Fibroblast of villous mesenchyme (primary cell): ENCODE data around the gene IL19.

DNA sequence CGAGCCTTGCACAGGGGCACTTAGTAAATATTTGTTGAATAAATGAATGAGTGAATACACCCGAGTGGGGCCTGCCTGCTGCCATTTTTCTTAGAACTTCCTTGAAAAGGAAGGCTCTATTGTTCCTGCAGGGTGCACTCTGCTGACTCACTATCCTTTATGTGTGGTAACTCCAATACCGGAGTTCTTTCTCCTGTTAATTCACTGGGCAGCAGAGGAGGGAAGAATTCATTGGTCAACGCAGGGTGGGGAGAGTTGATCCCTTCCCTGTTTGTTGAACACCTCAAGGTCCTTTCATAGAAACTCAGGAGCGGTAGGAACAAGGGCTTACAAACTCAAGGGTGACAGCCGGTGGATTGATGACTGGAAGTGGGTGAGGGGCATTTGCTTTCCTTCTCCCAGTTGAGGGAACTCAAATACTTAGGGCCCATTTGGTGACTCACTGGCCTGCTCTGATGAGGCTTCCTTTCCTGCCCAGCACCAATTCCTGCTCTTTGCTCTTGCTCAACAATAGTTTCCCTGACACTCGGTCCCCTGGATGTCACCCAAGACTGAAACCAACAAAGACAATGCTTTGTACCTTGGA, 9.6 kb downstream of the SLC26A9 start:
- CAGE, long polyA plus RNA: no peak

- CAGE, long polyA plus RNA: no peak
Measured at GRCh38 chr1:205935804-205936242, 7.4 kb downstream of the SLC26A9 start.

DNA sequence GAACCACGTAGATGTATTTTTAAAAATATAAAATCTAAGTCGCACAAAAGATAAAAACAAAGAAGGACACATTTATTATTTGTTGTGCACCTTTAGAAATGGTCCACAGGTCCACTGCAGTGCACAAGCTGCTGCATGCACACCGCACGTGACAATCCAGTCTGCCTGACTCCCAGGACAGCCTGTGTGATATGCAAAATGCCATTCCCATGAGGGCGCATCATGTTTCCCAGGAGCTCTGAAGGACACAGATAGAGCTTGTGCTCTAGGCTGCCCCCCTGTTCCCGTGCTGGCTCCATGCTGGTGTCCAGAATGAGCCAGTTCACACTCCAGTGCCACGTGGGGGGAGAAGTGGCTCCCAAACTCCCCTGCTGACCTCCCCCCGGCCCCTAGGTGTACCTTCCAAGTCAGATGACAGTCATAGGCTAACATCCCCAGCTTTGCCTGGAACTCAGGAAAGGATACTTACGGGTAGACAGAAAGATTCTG, 26.5 kb downstream of the RAB7B start:
- CAGE, long polyA plus RNA: no peak

DNA sequence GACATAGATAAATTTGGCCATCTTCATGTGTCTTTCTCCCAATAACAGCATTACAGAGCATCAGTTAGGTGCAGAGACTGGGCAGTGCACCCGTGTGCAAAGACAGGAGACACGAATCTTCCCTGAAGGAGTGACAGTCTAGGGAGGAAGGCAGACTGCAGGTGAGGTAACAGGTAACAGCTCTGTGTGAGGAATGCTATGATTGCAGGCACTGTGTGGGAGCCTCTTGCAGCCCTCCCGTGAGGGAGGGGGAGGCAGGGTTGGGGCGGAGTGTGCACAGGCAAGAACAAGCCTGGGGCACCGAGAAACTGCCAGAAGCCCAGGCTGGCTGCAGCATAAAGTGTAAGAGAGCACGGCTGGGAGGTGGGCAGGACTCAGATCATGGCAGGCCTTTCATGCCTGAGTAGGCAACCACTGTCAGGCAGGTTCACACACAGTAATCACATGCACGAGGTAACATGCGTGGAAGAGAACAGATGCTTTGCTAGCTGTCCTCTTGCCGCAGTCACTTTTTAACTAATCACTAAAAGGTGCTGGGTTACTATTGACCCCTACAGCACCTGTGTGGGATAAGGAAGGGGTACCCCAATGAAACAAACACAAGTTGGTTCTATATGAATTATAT, 11.3 kb upstream of the RHEX start:
- CAGE, long polyA plus RNA: no peak

GRCh38 chr1:206203033-206203386, 331 bp upstream of the SRGAP2 start:
- CAGE, long polyA plus RNA: no peak

DNA sequence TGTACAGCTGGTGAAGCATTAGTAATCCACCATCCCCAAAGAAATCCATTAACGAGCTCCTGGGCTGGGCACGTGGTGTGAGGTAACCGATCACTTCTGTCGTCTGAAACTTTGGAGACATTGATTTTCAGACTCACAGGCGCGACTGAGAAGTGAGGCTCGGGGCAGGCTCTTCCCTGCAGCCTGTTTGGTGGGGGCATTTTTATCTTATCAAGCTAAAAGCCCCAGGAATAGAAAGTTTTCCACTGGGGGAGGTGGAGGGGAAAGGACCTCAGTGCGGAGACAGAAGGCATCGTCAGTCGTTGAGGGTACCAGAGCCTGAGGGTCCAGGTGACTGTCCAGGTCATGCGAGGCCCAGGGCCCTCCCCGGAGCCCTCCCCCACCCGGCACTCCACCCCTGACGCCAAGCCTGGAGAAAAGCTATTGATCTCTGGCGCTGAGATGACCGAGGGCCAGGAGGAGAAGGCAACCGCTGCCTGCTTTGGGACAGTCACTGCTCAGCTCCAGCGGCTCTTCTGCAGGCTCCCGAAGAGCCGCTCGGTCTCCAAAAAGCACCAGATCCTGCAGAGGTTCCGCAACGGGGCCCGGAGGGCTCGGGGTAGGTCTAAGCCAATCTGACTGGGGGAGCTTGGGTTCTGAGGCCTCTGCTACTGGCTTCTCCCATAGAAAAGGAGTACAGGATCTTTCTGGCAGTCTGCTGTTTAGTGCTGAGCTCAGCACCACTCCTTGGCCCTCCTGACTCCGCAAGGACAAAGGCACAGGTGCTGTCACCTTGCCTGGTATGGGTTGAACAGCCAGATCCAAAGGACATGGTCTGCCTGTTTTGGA, 10.8 kb downstream of the RASSF5 start:
- CAGE, long polyA plus RNA: no peak

GRCh38 chr1:206574997-206575924, 37.0 kb downstream of the EIF2D start:
- CAGE, long polyA plus RNA: no peak

GRCh38 chr1:206692971-206694324, 8.7 kb downstream of the MAPKAPK2 start:
- CAGE, long polyA plus RNA: no peak

- CAGE, long polyA plus RNA: no peak
Measured at GRCh38 chr1:206723370-206724178, 38.9 kb downstream of the MAPKAPK2 start.

- CAGE, long polyA plus RNA: no peak
Measured at GRCh38 chr1:206724932-206725248, 40.2 kb downstream of the MAPKAPK2 start.

GRCh38 chr1:206729257-206730362, 41.0 kb upstream of the IL19 start:
- CAGE, long polyA plus RNA: no peak

GRCh38 chr1:206769732-206770452, 681 bp upstream of the IL19 start:
- CAGE, long polyA plus RNA: no peak

GRCh38 chr1:206770453-206770954, at the start of gene IL19:
IL19 (plus strand) TSS chr1:206770773.
- CAGE, long polyA plus RNA: no peak

DNA sequence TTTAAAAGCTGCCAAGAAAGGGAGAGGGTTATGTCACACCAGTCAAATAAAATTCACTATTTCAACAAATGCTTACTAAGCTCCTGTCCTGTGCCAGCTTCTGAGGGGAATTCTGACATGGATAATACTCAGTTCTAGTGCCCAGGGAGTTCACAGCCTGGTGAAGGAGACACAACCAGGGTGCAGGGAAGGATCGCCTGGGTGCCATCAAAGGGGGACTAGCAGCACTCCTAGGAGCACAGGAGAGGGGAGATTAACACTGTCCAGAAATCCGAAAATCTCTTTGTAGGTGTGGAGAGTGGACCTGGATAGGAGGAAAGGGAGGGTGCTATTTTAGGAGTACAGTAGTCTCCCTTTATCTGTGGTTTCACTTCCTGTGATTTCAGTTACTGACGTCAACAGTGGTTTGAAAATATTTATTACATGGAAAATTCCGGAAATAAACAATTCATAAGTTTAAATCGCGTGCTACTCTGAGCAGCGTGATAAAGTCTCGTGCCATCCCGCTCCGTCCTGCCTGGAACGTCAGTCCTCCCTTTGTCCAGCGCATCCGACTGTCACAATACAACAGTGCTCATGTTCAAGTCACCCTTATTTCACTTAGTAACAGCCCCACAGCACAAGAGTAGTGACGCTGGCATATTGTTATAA, 6.6 kb upstream of the IL24 start:
- CAGE, long polyA plus RNA: no peak

DNA sequence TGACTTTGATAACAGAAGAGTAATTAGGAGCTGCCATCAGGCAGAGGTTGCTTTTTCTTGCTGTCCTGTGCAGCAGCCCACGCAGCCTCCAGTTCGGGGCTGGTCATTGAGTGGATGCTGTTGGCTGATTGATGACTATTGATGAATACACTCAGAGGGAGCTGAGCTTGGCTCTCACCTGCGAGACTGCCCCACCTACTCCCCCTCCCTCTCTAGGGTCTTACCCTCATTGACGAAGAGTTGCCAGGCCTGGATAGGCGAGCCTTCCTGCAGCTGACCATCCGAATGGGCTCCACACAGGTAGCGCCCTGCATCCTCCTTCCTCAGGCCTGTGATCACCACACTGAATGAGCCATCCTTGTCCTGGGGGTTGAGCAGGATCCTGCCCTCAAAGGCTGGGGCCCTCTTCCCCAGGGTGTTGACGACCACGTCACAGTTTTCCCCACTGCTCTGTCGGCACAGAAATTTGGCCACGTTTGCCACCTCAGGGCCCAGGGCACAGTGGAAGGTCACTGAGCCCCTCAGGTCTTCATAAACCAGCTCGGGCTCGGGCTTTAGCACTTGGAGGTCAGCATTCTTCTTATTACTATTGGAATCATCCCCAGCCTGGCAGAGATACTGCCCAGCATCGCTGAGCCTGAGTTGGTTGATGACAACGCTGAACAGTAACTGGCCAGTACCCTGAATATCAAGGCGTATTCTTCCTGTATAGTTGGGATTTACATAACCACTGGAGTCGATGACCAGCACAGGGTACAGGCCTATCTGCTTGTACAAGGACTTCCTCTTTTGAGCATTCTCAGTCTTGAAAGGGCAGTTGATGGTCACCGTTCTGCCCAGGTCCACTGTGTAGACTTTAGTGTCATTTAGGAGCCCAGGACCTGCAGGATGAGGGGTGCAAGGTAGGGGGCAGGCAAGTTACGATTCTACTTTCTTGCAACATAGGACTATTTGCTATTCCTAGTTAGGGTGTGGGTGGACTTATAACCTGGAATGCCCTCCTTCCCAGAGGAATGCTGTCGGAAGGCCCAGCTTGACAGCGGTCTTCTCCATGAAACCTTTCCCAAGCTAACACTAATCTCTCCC, 9.1 kb downstream of the PIGR start:
- CAGE, long polyA plus RNA: no peak

GRCh38 chr1:206945303-206945846, 891 bp downstream of the PIGR start:
- CAGE, long polyA plus RNA: no peak

DNA sequence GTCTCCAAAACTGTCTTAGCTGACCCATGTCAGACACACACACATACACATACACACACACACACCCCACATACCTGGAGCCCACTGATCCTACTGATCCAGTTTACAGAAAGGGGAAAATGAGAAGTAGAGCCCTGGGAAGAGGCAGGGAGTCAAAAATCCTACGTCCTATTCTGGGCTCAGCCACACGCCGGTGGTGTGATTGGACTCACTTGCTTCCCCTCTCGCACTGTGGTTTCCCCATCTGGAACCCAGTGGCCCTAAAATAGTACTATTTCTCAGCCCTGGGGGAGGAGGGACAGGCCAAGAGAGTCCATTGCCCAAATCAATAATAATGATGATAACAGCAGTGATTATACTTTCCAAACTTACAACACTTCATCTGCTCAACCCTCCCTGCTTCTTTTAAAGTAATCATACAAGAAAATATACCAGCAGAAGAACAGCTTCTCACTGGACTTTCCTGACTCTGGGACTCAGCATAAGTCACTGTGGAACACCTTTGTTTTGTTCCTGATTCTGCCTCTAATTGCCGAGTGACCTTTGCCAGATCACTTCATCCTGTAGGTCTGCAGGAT, 3.0 kb upstream of the PIGR start:
- CAGE, long polyA plus RNA: no peak

DNA sequence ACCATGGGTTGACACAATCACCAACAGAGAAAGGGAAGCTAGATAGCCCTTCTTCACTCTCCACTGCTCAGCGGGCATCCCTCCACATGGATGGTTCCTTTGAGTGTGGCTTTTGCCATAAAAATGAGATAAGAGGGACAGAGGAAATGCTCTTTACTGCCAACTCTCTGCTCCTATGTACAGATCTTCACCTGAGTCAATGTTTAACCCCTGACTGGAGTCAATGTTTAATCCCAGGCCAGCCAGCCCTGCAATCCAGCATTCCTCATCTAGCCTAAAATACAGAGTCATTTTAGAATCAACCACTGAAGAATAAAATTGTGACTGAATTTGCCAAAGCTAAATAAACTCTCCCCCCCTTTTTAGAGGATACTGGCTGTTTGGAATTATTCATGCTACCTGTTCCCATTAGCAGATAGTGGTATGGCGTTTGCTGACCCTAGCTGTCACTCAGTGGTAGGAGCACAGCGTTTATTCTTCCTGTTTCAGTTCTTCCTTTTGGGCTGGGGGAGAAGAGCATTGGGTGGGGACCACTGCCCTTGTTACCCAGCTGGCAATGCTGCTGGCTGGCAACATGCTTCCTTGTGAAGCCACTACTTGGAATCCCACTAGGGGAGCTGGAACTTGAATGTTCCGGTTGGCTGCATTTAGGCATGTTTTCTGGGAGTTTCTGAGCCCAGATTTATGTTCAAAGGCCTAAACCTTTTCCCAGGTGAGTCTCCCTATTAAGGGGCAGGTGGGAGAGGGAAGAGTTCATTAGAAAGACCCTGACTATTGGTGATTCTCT, 5.3 kb upstream of the PIGR start:
- CAGE, long polyA plus RNA: no peak

GRCh38 chr1:206955659-206956233, 9.5 kb upstream of the PIGR start:
- CAGE, long polyA plus RNA: no peak

- CAGE, long polyA plus RNA: no peak
Measured at GRCh38 chr1:207001619-207002382, 30.8 kb downstream of the C1orf116 start.